Neural crest cell (in vitro differentiated cells): ENCODE data around the genes CHD8 and HAUS4.

- PRO-cap = no peak
Observed at GRCh38 chr14:21455215-21455647, 692 bp downstream of the CHD8 start.

- PRO-cap = bidirectional peak, plus-strand start at chr14:21455766, minus-strand start at chr14:21455755; bidirectional peak, plus-strand start at chr14:21455857, minus-strand start at chr14:21455866; bidirectional peak, plus-strand start at chr14:21456453, minus-strand start at chr14:21456090
Observed at GRCh38 chr14:21455648-21456683, at the start of gene CHD8. Gene CHD8, minus strand, starts transcription at chr14:21456123.

DNA sequence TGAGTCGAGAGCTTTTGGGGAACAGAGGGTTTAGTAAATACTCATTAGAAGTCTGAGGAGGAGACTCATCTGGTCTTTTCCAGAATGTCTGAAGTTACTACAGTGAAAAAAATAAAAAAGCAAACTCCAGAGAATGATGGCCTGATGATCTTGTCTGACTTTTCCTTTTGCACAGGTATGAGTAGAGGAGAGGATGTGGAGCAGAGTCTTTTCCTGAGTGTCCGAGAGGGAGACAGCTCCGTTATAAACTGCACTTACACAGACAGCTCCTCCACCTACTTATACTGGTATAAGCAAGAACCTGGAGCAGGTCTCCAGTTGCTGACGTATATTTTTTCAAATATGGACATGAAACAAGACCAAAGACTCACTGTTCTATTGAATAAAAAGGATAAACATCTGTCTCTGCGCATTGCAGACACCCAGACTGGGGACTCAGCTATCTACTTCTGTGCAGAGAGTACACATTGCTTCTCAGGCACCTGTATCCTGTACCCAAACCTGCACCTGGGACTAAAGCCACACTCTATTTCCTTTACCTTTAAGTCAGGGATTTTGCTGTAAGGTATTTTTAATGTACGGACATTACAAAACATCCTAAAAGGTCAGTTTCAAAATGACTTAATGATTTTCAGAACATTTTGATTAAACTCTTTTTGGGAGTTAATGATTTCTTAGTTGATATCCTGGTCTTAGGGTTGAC lies 75.8 kb upstream of the OR4E1 start:
- PRO-cap = no peak

DNA sequence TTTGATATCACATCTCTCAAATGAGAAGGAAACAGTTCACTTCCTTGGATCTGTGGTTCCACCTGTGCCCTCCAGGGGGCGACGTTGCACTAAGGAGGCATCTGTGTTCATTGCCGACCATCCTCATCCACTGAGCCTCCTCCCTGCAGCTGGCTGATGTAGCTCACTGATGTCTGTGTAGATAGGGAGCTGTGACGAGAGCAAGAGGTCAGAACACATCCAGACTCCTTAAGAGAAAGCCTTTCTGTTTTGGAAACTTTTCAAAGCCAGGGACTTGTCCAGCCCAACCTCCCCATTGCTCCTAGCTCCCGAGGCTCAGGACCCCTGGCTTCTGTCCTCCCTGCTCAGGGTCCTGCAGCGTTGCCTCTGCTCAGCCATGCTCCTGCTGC lies 172.8 kb upstream of the OR4E1 start:
- PRO-cap = no peak

DNA sequence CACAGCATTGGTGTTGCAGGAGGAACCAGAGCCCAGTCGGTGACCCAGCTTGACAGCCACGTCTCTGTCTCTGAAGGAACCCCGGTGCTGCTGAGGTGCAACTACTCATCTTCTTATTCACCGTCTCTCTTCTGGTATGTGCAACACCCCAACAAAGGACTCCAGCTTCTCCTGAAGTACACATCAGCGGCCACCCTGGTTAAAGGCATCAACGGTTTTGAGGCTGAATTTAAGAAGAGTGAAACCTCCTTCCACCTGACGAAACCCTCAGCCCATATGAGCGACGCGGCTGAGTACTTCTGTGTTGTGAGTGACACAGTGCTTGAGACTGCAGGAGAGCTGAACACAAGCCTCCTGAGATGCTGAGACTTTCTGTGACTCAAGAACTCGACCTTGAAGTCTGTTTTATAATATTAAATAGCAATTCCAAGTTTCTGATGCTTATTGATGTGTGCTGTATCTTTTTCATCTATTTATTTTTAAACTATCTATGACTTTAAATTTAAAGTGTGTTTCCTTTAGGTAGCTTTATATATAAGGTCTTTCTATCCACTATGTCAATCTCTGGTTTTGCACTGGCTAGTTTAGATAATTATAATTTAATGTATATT lies 173.4 kb upstream of the OR4E1 start:
- PRO-cap = no peak

DNA sequence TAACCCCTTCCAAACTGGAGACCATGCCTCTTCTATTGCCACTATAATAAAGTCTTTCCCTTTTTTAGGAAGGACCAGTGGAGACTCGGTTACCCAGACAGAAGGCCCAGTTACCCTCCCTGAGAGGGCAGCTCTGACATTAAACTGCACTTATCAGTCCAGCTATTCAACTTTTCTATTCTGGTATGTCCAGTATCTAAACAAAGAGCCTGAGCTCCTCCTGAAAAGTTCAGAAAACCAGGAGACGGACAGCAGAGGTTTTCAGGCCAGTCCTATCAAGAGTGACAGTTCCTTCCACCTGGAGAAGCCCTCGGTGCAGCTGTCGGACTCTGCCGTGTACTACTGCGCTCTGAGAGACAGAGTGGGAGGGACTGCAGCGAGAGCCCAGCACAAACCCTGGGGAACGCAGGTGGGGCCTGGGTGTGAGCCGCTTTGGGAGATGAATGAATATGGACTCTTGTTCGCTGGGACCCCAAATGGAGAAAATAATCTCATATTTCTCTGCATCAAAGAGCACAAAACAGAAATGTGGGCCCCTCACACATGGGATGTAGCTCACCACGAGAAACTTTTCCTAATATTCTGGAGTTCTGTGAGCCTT lies 329.8 kb upstream of the OR4E1 start:
- PRO-cap = no peak

DNA sequence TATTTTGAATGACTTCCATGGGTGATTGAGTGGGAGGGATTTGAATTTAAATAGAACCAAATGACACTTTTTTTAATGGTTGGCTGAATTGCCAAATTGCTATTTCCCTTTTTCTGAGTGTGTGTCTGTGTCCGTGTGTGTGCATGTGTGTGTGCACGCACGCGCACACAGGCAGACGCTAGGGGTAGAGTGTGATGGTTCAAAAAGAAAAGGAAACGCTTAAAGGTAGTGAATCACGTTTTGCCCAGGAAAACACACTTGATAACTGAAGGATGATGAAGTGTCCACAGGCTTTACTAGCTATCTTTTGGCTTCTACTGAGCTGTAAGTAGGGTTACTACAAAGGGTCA lies 362.6 kb downstream of the DAD1 start:
- PRO-cap = no peak

GRCh38 chr14:22388992-22389754 lies 199.9 kb downstream of the DAD1 start:
- PRO-cap = no peak

GRCh38 chr14:22472806-22473355 lies 116.1 kb downstream of the DAD1 start:
- PRO-cap = no peak

GRCh38 chr14:22492510-22493102 lies 96.4 kb downstream of the DAD1 start:
- PRO-cap = no peak

- PRO-cap = no peak
Observed at GRCh38 chr14:22518042-22518649, 70.9 kb downstream of the DAD1 start.

DNA sequence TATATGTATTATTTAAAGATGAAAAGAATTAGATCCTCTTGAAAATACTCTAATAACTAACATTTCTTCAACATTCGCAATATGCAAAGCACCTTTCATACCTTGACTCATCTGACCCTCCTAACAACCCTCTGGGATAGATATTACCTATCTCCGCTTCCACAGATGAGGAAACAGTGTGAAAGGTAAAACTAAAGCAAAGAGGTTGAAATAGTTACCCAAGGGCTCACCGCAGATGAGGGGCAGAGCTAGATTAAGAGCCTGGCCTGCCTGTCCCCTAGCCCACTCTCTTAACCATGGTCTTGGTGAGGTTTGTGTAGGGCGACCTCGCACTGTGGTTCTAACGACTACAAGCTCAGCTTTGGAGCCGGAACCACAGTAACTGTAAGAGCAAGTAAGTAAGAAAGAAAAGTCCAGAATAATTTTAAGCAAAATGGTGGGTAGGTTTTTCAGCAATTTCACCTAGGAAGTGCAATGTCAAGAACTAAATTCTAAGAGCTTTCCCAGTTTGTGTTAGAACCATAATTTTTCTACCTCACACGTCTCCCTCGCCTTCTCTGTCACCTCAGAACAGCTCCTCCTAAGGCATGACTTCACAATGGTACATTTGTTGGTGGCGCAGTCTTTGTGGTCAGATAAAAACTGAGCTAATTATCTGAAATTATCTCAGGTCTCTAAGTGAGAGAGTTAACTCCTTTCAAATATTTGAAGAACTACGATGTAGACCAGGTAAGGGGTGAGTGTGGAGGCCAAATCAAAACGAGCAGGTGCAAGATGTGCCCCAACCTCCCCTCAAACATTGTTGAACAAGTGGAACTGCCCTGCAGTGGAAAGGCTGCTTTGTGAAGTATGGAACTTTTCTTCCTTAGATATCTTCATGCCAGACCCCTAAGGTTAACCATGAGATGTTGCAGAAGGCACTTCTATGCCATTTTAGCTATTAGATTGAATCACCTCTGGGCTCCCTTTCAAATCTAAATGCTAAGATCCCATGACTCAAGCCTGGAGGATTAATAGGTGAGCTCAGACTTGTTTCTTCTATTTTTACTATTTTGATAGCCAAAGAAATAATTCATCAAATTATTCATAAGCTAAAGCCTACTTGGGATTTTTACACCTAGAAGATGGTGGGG lies 64.7 kb downstream of the DAD1 start:
- PRO-cap = no peak

DNA sequence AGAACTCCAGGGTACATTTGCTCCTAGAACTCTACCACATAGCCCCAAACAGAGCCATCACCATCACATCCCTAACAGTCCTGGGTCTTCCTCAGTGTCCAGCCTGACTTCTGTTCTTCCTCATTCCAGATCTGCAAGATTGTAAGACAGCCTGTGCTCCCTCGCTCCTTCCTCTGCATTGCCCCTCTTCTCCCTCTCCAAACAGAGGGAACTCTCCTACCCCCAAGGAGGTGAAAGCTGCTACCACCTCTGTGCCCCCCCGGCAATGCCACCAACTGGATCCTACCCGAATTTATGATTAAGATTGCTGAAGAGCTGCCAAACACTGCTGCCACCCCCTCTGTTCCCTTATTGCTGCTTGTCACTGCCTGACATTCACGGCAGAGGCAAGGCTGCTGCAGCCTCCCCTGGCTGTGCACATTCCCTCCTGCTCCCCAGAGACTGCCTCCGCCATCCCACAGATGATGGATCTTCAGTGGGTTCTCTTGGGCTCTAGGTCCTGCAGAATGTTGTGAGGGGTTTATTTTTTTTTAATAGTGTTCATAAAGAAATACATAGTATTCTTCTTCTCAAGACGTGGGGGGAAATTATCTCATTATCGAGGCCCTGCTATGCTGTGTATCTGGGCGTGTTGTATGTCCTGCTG lies 37.4 kb downstream of the DAD1 start:
- PRO-cap = no peak

GRCh38 chr14:22589456-22590141 lies 575 bp upstream of the DAD1 start:
- PRO-cap = bidirectional peak, plus-strand start at chr14:22589508, minus-strand start at chr14:22589224; bidirectional peak, plus-strand start at chr14:22589827, minus-strand start at chr14:22589670

DNA sequence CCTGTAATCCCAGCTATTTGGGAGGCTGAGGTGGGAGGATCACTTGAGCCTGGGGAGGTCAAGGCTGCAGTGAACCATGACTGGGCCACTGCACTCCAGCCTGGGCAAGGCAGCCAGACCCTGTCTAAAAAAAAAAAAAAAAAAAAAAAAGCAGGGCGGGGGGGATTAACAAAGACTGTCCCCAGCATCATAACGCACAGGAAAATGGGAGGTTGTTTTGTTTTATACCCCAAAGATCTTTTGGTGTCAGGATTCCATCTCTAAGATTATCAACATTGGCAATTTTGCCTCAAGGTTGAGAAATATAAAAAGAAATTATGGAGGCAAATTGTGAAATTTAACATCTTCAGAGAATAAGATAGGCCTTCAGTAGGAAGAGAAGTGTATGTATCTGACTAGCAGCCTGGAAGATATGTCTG lies 10.5 kb downstream of the OXA1L start:
- PRO-cap = no peak

- PRO-cap = no peak
Observed at GRCh38 chr14:22779921-22780750, 13.6 kb downstream of the OXA1L start.

GRCh38 chr14:22791102-22791867 lies 23.9 kb downstream of the SLC7A7 start:
- PRO-cap = no peak

- PRO-cap = bidirectional peak, plus-strand start at chr14:22823303, minus-strand start at chr14:22823284
Observed at GRCh38 chr14:22823138-22823920, 6.4 kb upstream of the MRPL52 start.

GRCh38 chr14:22956344-22957334 lies at the start of gene HAUS4:
Gene HAUS4, minus strand, starts transcription at chr14:22957090.
- PRO-cap = unidirectional peak, plus-strand start at chr14:22956571; bidirectional peak, plus-strand start at chr14:22956920, minus-strand start at chr14:22956858

- PRO-cap = no peak
Observed at GRCh38 chr14:22998139-22998906, 11.6 kb downstream of the C14orf93 start.